Islet of Langerhans (tissue), 1 donor: ENCODE results near the genes SYTL5 and BCOR.

DNA sequence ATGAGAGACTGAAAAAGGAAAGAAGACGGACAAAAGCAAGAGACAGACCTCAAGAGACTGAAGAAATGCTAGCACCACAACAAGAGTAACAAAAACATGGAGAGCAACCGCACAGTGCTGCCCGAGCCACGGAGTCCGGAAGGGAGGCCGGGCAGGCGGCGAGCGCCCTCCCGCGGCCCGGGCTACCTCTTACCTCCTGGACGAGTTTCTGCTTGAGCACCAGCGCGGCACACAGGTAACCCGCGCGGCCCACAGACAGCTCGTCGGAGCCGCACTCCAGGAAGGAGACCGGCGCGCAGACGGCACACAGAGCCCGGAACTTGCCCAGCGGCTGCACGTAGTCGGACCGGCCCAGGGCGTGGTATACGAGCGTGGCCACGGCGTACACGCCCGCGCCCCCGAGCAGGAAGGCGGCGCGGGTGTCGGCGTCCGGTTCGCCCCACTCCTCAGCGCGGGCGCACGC lies 22.8 kb upstream of the FAM47C start:
- RRBS, result no CpG with 5 or more reads among the region's 50 CpGs

DNA sequence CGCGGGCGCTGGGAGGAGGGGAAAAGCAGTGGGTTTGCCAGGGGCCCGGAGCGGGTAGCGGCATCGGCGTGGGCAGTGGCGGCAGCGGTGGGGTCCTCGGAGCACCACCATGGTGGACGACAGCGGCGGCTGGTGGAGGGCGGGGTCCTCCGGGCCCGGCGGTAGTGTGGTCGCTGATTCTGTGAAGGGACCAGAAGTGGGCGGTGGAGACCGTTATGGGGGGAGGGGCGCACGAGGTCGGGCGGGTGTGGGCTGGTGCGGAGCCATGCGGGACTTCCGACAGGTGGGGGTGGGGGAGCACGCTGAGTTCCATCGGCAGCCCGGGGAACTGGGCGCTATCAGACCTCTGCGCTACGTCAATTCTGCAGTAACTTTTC lies 35.4 kb downstream of the FAM47C start:
- RRBS, result 87% methylated on average over 5 of the region's 34 CpGs

- RRBS, result no CpG with 5 or more reads among the region's 4 CpGs
Measured at GRCh38 chrX:37781237-37782468, 1.8 kb downstream of the CYBB start.

GRCh38 chrX:37811949-37812523 lies 32.2 kb downstream of the CYBB start:
- RRBS, result no CpG with 5 or more reads among the region's 3 CpGs

- RRBS, result no CpG with 5 or more reads among the region's 1 CpG
Measured at GRCh38 chrX:38006280-38006691, at the start of gene SYTL5. Gene SYTL5 (plus strand): TSS chrX:38006553.

GRCh38 chrX:38287360-38288322 lies 39.7 kb downstream of the RPGR start:
- RRBS, result no CpG with 5 or more reads among the region's 6 CpGs

GRCh38 chrX:38880384-38880840 lies 79.2 kb downstream of the MID1IP1 start:
- RRBS, result no CpG with 5 or more reads among the region's 3 CpGs

DNA sequence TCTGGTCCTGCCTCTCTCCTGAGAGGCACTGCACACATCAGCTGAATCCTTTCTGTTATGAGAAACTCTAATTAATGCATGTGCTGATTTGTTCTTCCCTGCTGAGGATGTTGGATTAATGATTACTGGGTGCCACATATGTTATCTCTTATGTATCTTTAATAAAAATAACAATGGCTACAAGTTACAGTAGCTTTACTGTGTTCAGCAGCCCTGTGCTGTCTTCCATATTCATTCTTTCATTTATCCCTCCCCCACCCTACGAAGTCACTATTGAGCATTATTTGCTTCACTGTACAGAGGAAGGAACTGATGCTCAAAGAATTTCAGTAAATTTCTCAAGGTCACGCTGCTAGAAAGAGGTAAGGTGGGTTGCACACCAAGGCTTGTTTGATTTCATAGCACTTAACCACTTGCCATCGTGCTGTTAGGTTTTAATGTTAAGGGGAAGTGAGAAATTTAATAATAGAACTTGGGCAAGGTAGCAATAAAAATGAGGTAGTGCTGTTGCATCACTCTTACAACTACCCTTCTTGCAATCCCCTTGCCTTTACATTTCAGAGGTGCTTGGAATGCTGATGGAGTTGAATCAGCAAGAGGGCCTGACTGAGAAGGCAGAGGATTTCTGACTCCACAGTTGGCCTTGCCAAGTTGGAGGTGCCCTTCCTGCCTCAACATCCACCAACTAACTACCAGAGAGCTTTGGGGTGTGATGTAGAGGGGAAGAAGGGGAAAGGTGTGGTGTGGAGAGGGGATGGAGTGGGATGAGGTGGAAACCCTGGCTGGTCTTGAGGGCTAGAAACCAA lies 343.0 kb downstream of the MID1IP1 start:
- RRBS, result no CpG with 5 or more reads among the region's 3 CpGs

DNA sequence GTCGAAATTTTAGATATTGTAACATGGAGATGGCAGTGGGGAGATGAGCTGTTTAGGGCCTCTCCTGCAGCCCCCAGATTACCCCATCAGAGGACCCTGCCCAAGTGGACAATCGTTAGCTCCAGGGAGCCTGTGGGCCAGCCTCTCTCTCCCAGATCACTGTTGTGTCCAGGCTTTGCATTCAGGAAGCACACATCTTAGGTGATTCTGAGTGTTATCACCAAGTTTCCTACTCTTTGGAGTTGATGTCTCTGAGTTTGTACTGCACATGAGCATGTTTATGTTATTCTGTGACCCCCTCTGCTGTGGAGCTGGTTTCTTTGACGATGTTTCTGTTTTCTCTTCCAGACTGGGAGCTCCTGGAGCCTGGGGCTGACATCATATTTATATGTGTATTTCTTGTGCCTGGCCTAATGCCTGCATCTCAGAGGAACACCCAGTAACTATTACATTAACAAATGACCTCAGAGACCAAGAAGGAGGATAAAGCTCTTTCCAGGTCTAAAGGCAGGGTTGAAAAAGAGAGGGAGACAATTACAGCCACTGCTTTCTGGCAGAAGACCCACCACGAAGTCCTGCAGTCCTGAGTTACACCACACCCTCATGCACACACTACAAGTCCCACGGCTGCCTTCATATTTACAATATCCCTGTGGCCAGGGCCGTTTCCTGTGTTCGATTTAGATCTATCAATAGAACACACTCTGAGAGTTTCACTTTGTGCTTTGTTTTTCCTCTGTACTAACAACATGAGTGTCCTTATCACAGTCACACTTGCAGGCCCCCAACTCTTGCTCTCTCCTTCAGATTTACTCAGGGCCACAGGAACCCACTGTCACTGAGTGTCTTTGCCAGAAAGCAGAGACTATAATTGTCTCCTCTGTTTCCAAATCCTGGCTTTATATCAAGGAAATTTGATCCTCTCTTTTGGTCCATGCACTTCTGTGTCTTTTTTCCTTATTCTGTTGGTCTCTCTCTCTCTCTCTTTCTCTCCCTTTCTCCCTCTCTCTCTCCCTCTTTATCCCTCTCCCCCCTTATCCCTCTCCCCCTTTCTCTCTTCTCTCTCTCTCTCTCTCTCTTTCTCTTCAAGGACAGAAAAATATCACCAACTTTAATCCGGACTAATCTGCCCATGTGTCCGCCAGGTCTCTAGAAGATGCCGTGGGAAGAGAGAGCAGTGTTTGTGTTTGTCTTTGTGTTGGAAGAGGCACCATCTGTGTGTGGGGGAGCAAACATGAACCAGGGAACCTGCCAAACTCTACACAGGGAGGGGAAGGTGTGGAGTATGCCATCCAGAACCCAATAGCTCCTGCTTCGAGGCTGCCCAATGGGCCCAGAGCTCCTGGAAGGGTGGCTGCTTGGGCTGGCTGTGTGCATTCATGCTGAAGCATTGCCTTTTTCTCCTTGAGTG lies 535.6 kb downstream of the MID1IP1 start:
- RRBS, result no CpG with 5 or more reads among the region's 11 CpGs

DNA sequence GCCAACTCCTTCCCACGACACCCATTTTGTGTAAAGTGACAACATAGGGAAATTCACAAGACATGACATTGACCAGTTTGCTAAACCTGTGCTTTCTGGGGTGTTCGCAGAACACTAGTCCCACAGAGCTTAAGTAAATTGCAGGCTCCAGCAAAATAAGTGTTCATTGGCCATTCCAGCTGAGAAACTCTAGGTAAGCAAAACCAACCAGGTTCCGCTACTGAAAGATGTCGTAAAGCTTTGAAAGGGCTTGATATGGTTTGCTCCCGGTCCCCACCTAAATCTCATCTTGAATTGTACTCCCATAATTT lies 563.7 kb downstream of the BCOR start:
- RRBS, result no CpG with 5 or more reads among the region's 5 CpGs

- RRBS, result 24% methylated on average over 8 of the region's 45 CpGs
Measured at GRCh38 chrX:40006008-40006539, 91.7 kb downstream of the BCOR start.

GRCh38 chrX:40083231-40083921 lies 14.4 kb downstream of the BCOR start:
- RRBS, result 10% methylated on average over 13 of the region's 55 CpGs

- RRBS, result 4% methylated on average over 30 of the region's 115 CpGs
Measured at GRCh38 chrX:40097137-40098049, at the start of gene BCOR. Gene BCOR (minus strand): TSS chrX:40097958.

GRCh38 chrX:40098050-40098986 lies 560 bp upstream of the BCOR start:
- RRBS, result 5% methylated on average over 31 of the region's 95 CpGs

- RRBS, result 0% methylated on average over 3 of the region's 65 CpGs
Measured at GRCh38 chrX:40106940-40107742, 9.4 kb upstream of the BCOR start.

- RRBS, result 6% methylated on average over 27 of the region's 94 CpGs
Measured at GRCh38 chrX:40108842-40109619, 11.3 kb upstream of the BCOR start.

DNA sequence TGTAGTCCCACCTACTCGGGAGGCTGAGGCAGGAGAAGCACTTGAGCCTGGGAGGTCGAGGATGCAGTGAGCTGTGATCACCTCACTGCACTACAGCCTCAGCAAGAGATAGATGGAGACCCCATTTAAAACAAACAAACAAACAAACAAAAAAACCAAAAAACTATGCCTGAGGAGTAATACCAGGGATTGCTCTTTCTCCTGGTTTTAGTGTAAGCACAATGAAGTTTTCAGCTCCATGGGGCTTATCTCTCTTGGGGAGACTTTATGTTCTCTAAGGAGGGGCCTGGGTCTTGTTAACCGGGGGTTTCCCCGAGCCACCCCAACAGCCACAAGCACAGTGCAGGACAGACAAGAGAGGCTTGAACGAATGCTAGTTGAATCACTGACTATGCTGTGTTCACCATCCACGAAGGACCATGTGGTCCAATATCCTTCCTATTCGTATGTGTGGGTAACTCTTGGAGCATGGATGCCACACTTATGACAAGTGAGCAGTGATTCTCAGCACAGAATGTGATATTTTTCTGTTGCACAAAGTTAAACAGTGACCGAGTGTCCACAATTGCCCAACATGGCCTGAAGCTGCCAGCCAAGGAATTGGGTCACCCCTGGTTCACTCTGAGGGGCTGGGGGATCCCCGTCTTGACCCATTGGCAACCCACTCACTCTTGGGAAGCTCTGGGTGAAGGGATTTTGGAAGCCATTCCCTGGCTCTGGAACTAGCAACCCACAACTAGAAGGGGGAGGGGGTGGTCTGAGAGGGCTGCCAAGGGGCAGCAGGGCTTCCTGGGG lies 42.8 kb upstream of the BCOR start:
- RRBS, result no CpG with 5 or more reads among the region's 9 CpGs

DNA sequence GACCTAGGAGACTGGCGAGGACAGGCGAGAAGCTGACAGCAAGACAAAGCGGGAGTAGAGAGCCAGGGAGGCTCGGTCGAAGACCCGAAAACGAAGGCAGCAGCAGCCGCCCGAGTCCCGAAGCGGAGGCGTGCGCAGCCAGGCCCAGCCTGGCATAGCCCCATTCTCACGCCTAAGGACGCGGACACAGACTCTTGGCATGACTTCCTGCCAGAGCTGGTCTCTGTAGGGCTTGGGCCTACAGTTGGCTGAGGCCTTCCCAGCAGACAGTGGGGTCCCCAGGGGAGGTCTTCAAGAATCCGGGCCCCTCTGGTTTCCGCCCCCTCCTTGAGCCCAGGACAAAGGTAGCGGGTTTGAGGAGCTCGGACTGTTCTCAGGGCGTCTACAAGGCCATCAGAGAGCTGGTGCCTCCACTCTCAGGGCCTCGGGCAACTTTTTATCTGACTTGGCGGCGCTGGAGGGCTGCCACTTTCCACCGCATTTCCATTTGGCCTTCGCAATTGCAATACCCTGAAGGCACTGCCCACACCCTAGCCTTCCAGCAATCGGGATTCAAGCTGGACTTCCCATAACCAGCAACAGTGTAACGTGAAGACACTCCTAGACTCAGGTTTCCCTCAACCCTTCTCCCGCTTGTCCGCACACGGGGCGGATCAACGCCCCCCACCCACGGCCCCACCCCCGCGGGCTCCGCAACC lies 50.0 kb upstream of the BCOR start:
- RRBS, result no CpG with 5 or more reads among the region's 37 CpGs

DNA sequence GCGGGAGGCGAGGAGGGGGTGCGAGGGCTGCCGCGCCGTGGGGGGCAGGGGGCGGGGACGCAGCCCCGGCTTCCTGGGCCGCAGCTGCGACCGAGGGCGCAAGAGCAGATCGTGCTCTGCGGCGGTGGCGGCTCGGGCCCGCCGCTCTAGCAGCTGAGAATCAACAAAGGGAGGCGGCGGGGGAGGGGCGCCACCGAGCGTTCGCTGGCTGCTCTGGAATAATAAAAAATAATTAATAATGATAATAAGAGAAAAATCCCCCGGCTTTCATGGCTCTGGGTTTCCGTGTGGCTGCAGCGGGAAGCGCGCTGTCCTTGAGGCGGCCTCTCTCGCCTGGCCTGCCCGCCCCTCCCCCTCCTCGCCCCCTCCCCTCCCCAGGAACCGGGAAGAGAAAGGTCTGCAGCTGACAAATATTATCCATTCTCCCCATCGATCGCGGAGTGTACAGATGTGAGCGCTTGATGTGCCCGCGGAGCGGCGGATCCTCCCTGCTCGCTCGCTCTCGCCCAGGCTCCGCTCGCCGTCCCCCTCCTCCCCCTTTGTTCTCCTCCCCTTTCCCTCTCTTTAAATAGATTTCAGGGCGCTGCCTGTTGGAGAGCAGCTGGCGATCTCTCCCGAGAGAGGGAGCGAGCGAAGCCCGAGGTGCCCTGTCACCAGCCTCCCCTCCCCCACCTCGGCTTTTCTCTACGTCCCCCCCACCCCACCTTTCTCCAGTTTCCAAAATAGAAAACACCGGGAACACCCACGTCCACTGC lies 56.3 kb upstream of the BCOR start:
- RRBS, result no CpG with 5 or more reads among the region's 60 CpGs

- RRBS, result no CpG with 5 or more reads among the region's 14 CpGs
Measured at GRCh38 chrX:40174830-40175135, 77.0 kb upstream of the BCOR start.